Camera-type eye (tissue), 1 donor: ENCODE results near the genes CDH8 and CA7.

DNA sequence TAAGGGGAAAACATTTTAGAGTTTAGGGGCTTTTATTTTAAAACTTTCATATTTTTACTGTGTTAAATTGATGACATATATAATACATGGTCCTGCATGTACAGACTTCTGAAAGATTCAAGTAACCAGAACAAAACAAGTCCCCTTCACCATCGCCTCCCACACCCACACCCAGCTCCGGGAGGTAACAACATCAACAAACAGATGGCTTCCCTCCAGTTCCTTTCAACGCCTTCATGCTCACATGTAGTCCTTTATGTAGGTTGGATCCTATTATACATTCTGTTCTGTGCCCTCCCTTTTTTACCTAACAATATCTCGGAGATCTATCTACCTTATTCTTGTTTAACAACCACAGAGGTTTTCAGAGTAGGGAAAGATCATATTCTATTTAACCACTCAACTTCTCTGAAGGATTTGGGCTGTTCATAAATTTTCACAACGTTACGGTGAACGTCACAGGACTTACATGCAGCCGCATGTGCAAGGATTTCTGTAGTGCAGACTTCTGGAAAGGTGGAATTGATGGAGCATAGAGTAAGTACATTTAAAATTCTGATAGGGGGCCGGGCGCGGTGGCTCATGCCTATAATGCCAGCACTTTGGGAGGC, 30.6 kb downstream of the GINS3 start:
- RAMPAGE, long total RNA = no peak

DNA sequence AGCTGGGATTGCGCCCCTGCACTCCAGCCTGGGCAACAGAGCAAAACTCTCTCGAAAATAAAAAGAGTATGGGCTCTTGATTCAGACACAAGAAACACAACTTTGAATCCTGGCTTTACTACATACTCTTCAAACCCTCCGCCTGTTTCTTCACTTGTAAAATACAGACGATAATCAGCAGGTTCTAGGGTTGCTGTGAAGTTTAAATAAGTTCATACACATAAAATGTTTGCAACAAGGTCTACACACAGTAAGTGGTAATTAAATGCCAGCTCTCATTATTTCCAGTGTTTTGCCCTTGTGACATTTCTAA, 32.0 kb downstream of the GINS3 start:
- RAMPAGE, long total RNA = no peak

- RAMPAGE, long total RNA = no peak
Measured at GRCh38 chr16:58448660-58449382, 51.1 kb upstream of the NDRG4 start.

DNA sequence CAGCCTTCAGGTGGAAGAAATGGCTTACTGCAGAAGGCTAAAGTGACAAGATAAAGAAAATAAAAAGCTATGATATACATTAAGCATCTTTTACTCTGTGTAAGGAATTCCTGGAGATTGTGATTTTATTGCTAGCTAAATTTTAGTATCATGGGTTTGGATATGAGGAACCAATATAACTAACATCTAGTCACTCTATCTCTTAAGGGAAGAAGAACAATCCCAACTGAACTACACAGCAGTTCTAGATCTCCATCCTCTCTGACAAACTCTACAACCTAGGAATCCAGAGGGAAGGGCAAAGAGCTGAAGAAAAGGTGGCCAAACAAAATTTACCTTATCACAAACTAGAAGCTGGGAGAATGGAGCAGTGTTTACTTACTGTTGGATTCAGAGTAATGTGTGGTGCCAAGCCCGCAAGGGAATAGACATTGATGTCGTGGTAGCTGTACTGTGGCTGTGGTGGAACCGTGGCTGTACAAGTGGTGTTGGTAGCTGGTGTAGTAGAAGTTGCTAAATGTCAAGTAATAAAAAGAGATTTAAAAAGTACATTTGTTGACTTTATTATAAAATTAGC, 29.8 kb downstream of the SETD6 start:
- RAMPAGE, long total RNA = no peak

GRCh38 chr16:58586259-58586896, 43.2 kb downstream of the CNOT1 start:
- RAMPAGE, long total RNA = no peak

GRCh38 chr16:58665060-58665783, 19.3 kb downstream of the SLC38A7 start:
- RAMPAGE, long total RNA = no peak

GRCh38 chr16:58756308-58756802, 22.2 kb upstream of the GOT2 start:
- RAMPAGE, long total RNA = no peak

DNA sequence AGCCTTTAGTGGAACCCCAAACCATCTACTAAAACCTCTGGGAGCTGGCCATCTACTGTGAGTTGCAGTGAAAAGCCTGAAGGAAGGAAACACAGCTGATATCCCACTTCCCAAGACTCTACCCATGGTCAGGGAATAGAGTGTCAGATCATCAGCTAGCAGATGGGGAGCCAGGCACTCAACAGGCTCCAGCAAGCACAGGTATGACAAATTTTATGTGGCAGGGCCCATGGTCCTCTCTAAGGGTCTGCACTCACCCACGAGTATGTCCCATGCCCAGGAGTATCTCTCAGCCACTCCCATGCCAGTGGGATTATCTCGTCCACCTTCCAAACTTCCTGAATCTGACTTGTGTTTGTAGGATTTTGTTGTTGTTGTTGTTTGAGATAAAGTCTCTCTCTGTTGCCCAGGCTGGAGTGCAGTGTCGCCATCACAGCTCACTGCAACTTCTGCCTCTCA, 1462.9 kb downstream of the CDH8 start:
- RAMPAGE, long total RNA = no peak

DNA sequence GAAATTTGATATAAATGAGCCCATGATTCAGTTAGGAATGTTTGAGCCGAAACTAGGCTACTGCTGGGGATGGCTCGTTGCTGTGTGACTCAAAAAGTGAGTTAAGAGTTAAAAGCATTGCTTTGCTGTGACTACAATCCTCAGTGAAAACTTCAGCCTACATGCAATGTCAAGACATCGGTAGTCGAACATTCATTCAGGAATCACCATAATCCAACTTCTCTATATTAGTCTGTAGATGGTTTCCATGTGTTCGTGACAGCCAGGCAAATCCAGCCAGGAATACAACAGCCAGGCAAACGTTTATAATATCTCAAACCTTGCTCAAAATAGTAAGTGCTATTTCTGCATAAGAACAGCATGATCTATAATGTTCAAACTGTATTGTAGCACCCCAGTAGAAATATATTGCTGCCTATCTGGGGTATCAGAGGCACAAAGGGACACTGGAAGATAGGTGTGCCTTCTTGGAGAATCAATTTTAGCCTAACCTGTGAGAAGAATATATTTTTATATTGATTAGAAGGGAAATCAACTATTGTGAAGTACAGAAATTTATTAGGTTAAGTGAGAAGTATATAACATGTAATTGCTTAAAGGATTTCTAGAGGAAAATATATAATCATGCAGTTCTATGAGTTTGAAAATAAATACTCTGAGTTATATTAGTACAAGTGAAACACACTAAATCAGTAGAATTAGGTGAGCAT, 1225.0 kb downstream of the CDH8 start:
- RAMPAGE, long total RNA = no peak

GRCh38 chr16:62036225-62037273, at the start of gene CDH8:
Gene CDH8, minus strand, starts transcription at chr16:62036438.
- RAMPAGE, long total RNA = no peak

DNA sequence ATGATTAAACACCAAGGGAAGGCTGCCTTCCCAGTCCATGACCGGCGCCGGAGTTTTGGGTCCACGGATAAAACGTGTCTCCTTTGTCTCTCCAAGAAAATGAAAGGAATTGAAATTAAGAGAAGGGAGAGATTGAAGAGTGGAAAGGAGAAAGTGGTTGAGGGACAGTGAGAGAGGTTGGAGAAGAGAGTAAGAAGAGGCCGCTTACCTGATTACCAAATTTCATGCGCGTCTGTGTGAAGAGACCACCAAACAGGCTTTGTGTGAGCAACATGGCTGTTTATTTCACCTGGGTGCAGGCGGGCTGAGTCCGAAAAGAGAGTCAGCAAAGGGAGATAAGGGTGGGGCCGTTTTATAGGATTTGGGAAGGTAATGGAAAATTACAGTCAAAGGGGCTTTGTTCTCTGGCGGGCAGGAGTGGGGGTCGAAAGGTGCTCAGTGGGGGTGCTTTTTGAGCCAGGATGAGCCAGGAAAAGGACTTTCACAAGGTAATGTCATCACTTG, 112.9 kb upstream of the CDH11 start:
- RAMPAGE, long total RNA = no peak

GRCh38 chr16:65855269-65855697, 511.2 kb upstream of the CDH5 start:
- RAMPAGE, long total RNA = no peak

GRCh38 chr16:66400240-66400575, 26.9 kb upstream of the BEAN1 start:
- RAMPAGE, long total RNA = no peak

DNA sequence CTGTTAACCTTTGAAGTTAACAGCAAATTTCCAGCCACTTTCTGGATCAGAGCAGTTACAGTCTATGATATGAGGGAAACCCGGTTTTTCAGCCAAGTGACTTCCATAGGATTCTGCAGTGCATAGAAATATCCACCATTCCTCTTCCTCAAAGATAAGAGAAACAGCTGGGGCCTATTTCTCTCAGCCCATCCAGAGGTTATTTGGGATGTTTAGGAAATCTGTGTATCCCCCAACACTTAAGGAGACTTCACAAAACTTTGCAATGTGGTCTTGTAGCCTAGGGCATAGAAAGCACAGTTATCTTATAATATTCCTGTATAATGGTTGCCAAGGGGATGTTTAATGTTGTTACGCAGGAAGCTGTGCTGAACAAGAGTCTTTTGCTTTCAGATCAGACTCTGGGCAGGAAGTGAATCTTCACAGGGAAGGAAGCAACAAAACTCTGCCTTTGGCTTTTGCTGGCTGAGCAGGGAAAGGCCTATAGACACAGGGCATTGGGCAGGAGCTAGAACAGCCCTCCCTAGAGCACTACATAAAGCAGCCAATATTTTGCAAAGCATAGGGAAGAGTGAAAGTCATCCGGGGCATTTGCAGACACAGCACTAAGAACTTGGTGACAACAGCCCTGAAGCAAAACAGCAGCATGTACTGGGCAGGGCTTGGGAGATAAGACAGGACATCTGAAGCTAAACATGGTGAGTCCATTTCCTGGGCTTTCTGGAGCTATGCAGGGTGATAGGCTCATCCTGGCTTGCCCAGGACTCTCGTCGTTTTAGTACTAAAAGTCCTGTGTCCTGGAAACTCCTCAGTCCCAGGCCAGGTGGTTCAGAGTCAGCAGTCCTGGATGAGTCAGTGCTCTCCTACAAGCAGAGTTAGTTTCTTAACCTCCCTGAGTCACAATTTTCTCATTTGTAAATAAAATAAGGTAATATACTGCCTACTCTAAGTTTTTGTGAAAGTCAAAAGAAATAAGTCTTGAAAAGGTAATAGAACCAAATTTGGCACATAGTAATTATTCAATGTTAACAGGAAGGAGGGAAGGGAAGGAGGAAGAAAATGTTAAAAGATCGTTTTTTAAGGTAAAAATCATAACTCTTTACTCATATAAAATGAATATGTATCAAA, 18.6 kb upstream of the BEAN1 start:
- RAMPAGE, long total RNA = no peak

- RAMPAGE, long total RNA = no peak
Measured at GRCh38 chr16:66433478-66434325, 6.6 kb downstream of the BEAN1 start.

- RAMPAGE, long total RNA = no peak
Measured at GRCh38 chr16:66508127-66508719, 41.7 kb downstream of the TK2 start.

GRCh38 chr16:66695609-66696185, 846 bp downstream of the CMTM4 start:
- RAMPAGE, long total RNA = no peak

- RAMPAGE, long total RNA = no peak
Measured at GRCh38 chr16:66743517-66743841, 7.9 kb downstream of the DYNC1LI2 start.

GRCh38 chr16:66844273-66844562, at the start of gene CA7:
Gene CA7, plus strand, starts transcription at chr16:66844414.
- RAMPAGE, long total RNA = no peak

DNA sequence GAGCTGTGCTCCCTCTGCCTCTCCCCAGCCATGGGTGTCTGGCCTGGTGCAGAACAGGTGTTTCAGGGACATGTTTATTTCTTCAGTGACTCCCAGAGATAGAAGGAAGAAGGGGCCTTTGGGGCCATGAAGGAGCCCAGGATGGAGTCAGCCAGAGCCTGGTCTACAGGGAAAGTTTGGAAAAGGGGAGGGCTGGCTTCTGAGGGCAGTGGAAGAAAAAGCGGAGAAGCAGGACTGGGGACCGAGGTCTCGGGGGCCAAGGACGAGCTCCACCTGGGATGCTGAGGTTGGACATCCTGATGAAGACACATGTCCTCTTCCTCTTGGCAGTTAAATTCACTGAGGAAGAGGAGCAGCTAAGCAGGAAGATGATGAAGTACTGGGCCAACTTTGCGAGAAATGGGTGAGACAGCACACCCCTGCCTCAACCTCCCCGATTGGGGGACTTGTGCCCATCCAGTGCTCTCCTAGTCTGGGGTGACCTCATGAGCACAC, 7.7 kb downstream of the CES2 start:
- RAMPAGE, long total RNA = no peak